Placental epithelial cell (primary cell): ENCODE measurements around the genes LACTBL1 and ZNF436.

DNA sequence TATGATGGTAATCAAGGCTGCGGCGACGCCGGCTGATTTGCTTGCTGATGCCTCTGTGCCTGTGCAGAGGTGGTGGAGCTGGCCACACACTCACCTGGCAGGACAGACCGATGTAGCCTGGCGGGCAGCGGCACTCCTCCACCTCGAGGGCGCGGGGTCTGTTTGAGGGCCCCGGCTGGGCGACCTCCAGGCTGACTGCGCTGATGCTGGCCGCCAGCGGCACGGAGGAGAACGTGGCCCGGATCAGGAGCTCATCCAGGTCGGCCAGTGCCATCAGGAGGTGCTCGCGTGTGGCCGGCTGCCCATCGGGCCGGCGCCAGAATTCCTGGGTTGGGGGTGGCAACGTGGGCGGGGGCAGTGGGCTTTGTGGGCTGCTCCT, 52.7 kb downstream of the LDLRAD2 start:
- CAGE, long polyA plus RNA = no peak

DNA sequence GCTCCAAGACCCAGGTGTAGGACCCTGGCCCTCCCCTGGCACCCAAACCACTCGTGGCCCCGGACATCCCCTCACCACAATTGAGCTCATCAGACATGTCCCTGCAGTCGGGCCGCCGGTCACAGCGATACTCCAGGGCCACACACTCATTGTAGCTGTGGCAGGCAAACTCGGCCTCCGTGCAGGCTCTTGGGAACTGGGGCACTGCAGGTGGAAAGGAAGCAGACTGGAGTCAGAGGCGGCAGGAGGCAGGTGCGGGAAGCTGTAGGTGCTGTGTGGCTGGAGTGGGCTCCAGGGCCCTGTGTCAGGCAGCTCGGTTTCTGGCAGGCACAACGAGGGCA, 49.3 kb downstream of the HSPG2 start:
- CAGE, long polyA plus RNA = no peak

DNA sequence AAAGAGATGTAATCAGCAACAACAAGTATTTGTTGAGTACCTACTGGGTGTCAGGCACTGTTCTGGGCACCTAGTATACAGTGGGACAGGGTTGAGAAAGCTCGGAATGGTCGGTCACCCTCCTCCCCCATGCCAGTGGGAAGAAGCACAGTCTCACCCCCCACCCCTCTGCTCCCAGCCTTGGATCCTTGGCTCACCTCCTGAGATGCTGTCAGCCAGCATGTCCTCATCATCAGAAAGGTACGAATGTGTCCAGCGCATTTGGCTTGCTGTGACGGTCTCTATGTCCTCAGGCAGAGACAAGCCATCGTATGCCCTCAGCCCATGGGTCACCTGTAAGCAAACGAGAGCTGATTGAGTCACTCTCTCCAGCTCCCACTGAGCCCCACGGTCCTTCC, 41.1 kb downstream of the HSPG2 start:
- CAGE, long polyA plus RNA = no peak

DNA sequence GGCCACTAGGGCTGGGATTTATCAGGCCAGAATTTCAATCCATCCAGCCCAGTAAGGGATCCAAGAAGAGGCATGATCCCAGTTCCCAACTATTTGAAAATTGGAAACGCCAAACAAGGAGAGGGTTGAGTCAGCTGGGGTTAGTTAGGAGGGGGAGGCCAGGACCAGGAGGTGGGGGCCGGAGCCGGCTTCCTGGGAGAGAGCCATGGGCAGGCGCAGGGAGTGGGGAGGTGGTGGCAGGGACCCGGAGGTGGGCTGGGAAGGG, 10.4 kb downstream of the HSPG2 start:
- CAGE, long polyA plus RNA = no peak

DNA sequence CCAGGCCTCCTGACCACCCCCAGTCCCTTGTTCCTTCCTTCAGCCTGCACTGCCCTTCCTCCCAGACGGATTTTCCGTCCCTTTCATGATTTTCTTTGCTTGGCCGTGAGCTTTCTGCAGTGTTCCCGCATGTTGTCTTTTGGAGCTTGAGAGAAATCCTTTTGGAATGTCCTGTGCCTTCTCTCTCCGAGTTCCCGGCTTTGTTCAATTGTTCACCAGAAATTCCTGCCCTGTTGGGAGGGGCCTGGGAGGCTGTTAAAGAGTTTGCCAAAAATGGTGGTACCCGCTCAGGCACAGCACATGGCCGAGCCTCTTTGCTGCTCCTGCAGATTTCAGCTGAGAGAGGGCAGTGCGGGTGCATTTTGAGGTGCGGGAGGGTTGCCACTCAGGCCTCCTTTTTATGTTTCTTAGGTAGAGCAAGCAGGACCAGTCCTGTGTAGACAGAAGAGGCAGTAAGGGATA, 7.3 kb upstream of the HSPG2 start:
- CAGE, long polyA plus RNA = no peak

DNA sequence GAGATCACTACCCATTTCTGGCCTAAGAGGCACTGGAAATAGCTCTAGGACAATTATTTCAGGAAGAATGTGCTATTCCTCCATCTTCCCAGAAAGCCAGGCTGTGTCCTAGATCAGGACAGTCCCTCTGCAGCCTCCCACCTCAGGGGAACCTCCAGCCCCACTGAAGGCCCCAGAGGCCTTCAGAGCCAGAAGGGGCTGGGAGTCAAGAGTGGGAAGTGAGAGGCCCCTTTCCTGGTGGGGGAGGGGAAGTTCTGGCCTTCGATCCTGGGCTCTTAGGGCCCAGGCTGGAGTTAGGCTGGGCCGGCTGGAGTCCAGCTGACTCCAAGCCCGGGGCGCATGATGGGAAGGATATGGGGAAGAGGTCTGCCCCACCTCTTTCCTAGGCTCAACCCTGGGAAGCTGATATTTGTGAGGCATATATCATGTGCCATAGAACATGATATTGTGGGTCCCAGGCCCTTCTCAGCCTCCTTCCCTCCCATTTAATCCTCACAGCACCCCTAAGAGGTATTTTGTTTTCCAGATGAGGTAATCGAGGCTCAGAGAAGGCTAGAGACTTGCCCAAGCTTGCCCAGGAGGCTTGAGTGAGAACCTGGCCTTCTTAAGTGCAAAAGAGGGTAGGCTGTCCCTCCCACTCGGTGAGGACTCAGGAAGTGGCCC, 18.5 kb upstream of the HSPG2 start:
- CAGE, long polyA plus RNA = no peak

- CAGE, long polyA plus RNA = no peak
Observed at GRCh38 chr1:22031371-22032041, 21.0 kb upstream of the CDC42 start.

- CAGE, long polyA plus RNA = no peak
Observed at GRCh38 chr1:22106048-22106709, 36.7 kb downstream of the WNT4 start.

DNA sequence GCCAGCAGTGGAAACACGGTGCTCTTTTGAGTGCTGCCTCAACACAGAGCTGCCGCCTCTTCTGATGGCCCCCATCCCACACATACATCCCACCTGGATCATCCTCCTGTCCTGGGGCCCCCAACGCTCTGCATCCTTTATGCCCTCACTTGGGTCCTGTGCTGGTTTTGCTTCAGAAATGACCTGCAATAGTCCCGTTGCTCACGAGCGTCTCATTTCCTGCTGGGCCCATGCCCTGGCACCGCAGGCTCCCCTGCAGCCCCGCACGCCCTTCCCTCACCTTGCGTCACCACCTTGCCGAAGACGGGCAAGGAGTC, 13.6 kb downstream of the WNT4 start:
- CAGE, long polyA plus RNA = no peak

GRCh38 chr1:22257946-22258203, 115.0 kb upstream of the WNT4 start:
- CAGE, long polyA plus RNA = no peak

GRCh38 chr1:22494736-22495276, 43.2 kb downstream of the ZBTB40 start:
- CAGE, long polyA plus RNA = no peak

DNA sequence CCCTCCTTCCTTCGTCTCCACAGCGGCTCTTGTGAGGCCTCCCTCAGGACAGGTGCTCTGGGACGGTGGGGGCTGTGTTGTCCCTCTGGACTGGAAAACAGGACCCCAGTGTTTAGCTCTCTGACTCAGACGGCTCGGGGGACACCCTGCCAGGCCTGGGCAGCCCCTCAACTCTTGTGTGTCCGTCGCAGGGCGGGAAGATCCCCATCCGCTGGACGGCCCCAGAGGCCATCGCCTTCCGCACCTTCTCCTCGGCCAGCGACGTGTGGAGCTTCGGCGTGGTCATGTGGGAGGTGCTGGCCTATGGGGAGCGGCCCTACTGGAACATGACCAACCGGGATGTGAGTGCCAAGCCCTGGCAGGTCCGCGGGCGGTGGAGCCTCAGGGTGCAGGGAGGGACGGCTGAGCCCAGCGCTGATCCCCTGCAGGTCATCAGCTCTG, 35.9 kb upstream of the C1QA start:
- CAGE, long polyA plus RNA = no peak

GRCh38 chr1:22637370-22637780, 947 bp downstream of the C1QA start:
- CAGE, long polyA plus RNA = no peak

- CAGE, long polyA plus RNA = no peak
Observed at GRCh38 chr1:22780592-22781076, 70.0 kb downstream of the EPHB2 start.

DNA sequence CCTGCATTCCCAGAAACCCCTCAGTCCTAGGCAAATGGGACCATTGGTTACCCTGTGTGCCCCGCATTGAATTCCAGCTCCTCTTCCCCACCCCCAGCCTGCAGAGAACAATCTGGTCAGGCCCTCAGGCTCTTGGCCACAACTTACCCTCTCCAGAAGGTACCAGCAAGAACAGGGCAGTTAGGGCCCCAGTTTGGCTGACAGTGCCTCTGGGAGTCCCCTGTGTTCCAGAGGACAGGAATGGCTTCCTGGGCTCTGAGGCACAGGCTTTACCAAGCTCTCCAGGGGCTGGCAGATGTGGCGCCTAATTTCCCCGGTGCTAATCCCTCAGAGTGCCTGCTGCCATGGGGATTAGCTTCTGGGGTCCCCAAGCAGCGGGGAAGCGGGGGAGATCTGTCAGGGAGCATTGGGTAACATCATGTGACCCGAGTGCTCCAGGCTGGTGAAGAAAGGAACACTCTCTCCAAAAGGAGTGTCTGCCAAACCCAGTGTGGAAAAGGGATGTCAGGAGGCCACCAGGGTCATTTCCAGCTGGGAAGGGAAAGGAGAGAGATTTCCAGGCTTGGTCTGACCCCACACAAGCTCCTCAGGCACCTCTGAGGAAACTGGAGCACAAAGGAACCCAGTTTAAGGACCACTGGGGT, at the start of gene LACTBL1:
Gene LACTBL1, minus strand, starts transcription at position 242 of the 644 bp plus-strand sequence.
- CAGE, long polyA plus RNA = no peak

- CAGE, long polyA plus RNA = no peak
Observed at GRCh38 chr1:23013605-23014456, 1.8 kb downstream of the TEX46 start.

DNA sequence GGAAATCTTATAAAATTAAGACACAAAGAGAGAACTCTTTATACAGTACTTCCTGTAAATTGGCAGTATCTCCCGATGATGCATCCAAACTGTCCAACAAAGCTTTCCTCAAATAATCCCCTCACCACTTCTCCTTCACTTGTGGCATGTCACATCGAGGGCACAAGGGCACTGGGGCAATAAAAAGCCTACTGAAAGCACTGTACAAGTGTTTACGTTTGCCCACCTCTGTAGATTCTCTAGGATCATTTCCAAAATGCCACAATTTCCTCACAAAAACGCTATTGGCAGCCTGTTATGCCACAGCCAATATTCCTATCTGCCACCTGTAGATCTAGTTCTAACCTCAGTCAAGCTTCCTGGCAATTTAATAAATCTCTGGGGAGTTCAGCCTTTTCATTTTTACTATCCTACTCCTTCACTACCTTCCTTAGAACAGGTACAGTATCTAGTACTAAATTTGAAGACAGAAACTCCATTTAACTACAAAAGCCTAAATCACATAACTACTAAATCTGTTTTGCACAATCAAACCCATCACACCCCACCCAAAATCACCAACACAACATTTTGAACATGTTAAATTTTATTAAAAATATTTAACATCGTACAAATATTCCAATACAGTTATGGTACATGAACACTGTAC, 39.8 kb downstream of the HNRNPR start:
- CAGE, long polyA plus RNA = no peak

- CAGE, long polyA plus RNA = no peak
Observed at GRCh38 chr1:23343005-23344209, 677 bp downstream of the HNRNPR start.

- CAGE, long polyA plus RNA = no peak
Observed at GRCh38 chr1:23367442-23368621, 1.8 kb downstream of the ZNF436 start.

GRCh38 chr1:23369317-23370288, at the start of gene ZNF436:
TSS of gene ZNF436 (minus strand) at chr1:23369836.
- CAGE, long polyA plus RNA = no peak